Urinary bladder (tissue), 3 donors: ENCODE data around the gene CISD3.

DNA sequence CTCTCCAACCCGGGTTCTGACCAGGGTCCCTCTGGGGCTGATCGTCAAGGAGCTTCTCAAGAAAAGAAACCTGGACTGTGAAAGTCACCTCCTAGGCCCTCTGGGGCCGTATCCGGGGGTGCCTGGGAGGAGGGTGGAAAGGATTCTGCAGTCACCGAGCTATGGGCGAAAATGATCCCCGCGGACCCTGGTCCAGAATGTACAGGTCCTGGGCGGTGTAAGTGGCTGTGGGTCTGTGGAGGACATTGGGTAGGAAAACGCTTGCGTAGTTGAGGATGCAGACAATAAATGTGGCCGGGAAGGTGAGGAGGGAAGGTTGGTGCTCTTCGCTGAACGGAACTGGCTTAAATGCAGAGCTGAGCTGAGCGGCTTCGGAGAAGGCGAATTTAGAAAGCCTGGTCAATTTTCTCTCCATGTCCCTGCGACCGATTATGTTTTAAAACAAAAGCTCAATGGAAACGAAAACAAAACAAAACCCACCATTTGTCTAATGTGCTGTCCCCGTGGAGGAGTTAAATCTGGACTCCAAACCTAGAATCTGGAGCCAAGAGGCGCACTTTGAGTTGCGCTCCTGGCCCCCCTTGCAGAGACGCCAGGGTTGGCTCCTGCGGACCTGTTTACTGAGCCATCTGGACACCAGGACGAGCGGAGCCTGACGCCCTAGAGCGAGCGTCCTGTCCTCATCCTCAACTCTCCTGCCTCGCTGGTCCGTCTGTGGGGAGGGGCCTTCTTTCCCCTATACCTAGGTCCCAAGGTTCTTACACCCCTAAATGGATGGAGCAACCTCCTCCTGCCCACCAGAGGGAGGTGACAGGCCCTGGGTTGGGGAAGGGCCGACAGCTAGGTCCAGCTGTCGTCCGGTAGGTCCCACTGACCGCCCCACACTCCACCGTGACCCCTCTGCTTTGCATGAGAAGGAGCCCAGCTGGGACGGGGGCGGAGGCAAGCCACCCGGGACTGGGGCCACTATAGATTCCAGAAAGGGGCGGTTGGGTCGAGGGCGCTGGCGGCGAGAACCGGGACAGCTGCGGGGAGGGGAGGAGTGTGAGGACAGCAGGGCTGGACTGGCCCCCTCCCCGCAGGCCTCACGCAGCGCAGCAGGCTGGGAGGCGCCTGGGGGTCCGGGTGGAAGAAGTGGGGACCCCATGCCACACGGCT, 3.3 kb upstream of the LHX1 start:
- PRO-cap: no peak
- RAMPAGE, long total RNA: no peak

DNA sequence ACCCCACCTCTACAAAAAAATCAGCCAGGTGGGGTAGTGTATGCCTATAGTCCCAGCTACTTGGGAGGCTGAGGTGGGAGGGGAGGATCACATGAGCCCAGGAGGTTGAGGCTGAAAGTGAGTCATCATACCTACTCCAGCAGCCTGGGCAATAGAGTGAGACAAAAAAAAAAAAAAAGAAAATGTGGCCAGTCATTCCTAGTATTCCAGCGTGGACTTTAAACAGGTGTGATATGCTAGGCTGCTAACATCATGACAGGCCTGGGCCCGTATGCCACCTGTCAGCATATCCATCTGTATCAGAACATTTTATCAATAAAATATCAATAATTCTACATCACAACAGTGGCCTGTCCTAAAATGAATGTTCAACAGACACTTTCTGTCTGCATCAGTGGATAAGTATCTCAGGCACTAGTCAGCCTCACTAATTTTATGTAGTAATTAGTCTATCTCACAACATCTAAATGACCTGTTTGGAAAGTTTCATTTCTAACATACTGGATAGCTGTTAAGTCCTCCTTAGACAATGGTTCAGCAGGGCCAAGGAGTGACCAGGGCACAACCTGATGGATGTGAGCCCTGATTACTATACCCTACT, 143.5 kb downstream of the AATF start:
- PRO-cap: no peak
- RAMPAGE, long total RNA: no peak

DNA sequence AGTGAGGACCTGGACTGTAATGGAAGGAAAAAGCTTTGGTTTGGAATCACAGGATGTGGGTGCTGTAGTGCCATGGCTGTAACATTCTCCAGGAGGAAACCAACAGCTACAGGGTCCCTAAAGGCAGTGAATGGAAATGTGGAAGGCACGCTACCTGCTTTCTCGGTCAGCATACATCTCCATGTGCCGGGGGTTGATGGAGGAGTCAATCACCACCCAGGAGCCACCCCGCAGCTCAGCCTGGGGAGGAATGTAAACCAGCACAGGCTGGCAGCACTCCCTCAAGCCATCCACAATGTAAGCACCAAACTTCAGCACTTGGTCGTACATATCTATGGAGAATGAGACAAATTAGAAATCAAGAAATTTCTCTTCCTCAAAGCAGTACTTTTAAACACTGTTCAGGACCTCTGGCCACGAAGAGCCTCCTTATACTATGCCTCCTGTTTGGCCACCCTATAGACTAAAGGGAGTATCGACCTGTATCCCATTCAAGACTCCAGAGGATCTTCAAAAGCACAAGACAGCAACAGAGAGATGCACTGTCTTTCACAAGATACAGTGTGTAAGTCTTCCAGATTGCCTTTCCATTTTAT, 164.3 kb downstream of the AATF start:
- PRO-cap: no peak
- RAMPAGE, long total RNA: no peak

DNA sequence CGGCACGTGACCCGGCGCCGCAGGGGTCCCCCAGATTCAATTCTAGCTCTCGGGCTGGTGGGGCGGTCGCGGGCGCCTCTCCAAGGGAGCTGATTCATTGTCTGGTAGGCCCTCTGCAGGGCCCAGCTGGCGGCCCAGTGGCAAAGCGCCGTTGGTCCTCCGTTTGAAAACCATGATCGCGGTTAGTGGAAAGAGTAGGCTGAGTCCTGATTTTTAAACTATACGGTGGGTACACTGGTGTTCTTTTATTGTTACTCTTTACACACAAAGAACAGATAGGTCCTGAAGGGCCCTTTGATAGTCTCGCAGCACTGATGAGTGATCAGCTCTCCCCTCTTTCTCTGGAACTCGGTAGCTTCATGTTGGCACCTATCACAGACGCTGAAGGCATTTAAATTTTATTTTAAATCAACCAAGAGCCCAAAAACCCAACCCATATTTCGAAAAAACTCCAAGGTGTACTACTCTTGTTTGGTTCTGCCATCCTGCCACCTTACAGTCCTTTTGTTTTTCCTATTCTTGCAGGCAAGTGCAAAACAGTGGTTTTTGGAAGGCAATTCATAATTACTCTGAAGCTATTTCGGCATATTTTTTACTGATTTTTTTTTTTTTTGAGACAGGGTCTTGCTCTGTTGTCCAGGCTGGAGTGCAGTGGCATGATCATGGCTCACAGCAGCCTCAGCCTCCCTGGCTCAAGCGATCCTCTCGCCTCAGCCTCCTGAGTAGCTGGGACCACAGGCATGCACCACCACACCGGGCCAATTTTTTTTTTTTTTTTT, 500 bp upstream of the SYNRG start:
- PRO-cap: bidirectional peak, plus-strand start at position 39 of the sequence, minus-strand start outside the sequence
- RAMPAGE, long total RNA: no peak

DNA sequence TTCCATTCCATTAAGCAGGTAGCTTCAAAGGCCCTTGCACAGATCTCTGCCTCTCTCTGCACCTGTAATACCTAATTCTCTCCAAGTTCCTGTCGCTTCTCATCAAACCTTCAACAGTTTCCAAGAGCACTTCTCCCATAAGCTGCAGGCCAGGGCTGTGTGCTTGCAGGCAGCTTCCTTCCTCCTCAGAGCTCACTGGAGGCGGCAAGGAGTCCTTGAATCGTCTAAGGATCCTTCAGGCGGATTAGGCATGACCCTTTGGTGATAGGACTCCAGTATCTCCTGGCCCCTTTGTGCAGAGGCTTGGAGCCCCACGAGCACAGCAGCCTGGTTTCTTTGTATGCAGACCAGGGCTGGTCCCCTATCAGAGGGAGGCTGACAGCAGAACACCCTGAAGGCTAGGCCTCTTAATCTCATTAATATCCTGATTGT, 19.8 kb downstream of the HNF1B start:
- PRO-cap: no peak
- RAMPAGE, long total RNA: no peak

- PRO-cap: no peak
- RAMPAGE, long total RNA: no peak
Measured at GRCh38 chr17:38295647-38295989, 1.4 kb upstream of the MRPL45 start.

DNA sequence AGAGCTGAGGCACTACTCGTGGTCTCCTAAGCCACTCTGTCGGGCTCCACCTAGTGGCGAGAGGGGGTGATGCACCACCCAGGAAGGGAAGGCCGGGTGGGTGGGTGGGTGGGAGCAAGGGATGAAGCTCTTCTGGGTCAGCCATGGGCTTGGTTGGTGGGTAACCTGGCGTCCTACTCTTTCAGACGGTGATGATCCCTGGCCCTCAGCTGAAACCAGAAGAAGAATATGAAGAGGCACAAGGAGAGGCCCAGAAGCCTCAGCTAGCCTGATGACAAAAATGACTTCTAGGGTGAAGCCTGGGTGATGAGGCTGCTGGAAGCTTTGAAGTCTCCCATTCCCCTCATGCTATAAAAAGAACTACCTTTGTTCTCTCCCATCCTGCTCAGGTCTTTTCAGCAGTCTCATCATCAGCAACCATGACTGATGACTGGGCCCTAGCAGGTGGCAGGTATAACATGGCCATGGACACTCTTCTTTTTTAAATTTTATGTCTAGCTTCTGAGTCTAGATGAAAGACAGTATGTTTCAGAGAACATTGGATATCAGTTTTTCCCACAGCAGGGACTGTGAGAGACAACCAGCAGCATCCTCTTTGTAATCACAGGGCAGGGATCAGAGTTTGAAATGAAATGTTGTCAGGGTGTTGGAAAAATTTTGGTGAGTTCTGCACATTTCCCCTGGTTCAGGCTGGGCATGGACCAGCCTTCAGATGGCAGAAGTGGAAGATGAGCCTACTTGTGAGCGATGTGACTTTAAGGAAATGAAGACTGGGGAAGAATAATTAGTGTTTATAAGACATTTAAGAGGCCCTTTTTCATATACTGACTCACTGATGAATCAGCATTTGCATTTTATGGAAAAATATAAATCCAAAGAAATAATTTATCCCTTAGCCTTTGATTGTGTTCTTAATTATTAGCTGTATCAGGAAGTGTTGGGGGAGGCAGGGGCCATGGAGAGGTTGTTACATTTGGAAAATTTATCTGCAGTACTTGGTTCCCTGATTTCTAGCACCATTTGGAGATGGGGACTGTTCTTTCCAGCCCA, 21.1 kb downstream of the GPR179 start:
- PRO-cap: no peak
- RAMPAGE, long total RNA: no peak

DNA sequence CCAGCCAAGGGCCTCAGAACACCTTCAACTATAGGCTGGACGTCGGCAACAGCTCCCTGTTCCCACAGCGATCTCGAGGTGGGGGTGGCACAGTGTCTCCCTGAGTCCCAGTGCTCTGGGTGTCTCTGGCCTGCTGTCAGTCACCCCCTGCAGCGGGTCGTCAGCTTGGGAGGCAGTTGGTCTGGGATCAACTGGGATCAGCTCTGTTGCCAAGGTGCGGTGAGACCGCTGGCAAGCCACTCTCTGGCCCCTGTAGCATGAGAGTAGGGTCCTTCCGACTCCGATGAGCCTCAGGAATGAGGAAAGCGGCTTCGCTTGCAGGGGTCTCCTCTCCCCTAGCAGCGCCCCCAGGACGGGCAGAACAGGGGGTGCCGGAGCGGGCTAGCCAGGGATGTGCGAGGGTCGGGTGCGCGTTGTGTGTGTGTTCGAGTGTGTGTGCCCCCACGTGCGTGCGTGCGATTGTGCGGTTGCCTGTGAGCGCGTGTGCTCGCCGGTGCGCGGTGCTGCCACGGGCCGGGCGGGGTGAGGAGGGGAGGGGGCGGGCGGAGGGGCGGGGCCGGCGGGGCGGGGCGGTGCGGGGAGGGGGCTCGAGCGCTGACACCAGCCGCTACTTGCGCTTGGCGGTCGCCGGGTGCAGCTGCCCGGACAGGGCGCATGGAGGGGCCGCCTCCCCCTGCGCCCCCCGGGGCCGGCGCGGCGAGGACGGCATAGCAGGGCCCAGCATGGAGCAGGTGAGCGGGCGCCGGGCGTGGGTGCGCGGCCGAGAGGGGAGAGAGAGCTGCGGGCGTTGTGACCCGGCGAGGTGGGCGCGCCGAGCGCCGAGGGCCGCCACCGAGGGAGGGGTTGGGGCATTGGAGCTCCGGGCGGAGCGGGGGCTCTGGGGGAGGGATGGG, 9.3 kb upstream of the ARHGAP23 start:
- PRO-cap: no peak
- RAMPAGE, long total RNA: no peak

DNA sequence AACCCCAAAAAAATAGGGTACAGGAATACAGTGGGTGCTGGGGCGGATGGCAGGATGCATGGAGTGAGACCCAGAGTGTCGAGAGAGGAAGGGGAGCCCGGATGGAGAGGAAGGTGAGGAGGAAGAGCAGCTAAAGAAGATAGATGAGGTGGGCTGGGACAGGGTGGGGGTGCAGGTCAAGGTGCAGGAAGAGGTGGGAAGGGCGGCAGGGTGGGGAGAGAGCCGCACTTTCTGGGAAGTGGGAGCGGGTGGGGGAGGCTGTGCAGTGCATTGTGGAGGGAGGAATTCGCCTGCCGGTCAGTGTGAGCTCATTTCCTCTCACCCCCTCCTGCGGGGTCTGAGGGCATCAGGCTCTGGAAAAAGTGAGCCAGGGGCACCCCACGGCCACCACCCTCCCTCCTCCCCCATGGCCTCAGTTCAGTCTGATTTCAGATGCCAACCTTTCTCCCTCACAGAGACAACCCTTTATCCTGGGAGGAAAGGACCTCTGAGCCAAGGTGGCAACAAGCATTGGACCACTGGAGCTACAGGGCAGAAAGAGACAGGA, 2.5 kb upstream of the ARHGAP23 start:
- PRO-cap: bidirectional peak, plus-strand start at position 356 of the sequence, minus-strand start at position 272 of the sequence
- RAMPAGE, long total RNA: no peak

GRCh38 chr17:38429530-38429788, 1.2 kb downstream of the ARHGAP23 start:
- PRO-cap: unidirectional peak, minus-strand start at chr17:38429660
- RAMPAGE, long total RNA: no peak

DNA sequence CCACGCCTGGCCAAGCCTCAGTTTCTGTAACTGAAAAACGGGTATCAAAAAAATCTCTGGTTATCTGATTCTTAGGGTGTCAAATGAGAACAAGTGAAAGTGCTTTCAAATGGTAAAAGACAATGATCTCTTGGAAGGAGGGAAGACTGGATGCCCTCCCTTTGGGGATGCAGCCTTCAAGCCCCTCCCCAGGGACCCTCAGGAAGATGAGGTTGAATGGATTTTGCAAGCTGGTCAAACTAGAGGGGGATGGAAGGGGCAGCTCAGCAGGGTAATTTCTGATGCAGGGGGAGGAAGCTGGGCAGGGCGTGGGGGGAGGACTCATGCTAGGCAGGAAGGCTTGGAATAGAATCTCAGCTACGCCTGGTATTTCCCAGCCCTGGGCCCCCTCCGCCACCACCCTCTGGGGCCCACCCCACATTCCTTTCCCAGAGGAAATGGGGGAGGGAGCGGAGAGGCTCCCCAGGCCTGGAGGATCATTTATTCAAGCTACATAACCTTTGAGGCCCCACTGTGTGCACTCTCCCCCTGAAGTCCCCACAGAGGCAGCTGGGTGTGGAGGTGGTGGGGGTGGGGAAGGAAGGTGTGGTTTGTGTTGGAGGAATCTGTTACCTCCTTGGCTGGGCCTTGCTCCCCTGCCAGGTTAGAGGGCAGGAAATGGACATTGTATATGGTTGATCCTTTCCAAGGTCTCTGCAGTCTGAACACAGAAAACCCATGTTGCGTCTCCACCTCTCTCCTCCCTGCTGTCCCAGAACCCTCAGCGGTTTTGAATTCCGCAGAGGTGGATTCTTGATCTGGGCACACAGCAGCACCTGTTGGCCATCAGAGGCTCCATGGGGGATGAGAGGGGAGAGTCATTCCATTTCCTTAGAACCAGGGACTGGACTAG, 22.7 kb downstream of the ARHGAP23 start:
- PRO-cap: unidirectional peak, plus-strand start at position 431 of the sequence
- RAMPAGE, long total RNA: no peak

DNA sequence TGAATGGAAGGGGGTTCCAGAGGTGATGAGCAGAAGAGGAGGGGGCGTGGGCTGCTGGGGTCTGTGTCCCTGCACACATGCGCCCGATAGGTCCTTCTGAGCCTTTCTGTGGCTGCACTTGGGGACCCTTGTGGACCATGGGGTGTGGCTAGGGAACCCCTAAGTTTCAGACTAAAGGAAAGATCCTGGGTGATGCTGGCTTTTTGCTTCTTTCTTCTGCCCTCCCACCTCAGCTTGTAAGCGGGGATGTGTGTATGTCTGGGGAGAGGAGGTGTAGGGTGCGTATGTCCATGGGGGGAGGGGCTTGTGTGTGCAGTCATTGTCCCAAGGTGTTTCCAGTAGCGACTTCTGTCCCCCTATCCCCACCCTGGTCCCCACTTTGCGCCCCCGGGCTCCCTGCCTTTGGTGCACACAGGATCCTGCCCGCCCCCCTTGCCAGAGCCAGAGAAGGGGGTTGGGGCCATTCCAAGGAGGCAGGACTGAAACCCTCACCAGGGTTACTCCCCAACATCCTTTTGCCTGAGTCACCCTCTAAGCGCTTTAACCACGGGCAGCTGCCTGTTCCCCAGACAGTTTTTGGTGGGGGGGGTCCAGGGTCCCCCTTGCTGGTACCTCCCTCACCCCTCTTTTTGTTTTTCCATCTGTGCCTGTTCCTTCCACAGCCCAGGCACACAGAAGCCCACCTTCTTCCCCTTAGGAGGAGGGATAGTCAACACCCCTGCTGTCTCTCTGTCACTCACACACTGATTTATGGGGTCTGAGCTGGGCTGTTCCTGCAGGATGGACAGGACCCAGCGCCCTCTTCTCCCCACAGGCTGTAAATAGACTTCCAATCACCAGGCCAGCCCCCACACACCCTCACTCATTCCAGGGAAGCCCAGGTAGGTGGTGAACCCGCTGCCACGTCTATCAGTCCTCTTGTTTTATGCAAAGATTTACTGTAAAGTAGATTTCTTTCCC, 83.2 kb downstream of the ARHGAP23 start:
- PRO-cap: no peak
- RAMPAGE, long total RNA: no peak

DNA sequence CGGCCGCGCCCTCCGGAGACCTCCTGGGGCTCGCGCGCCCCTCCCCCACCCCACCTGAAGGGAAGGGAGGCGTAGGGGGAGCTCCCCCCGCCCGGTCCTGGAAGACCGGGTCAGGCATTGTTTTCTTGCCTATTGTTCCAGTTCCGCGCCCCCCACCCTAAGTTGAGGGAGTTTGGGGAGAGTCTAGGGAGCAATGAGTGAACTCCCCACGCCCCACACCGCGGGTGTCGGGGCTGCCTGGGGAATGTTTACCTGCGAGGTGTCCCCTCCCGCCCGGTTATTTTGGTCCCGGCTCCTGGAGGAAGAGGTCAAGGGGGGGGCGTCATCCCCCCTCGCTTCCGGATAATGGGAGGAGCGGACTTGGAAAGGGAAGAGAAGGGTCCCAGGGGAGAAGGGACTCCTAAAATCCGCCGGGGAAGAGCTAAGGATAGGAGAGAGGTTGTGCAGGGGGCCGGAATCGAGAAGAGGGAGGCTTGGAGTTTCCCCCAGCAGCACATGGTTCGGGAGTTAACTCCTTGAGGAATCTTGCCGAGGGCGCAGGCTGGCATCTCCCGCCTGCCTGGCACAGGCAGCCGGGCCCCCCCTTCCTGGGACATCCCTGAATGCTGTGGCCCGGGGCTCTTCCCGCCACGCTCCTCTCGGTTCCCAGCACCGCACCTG, 859 bp downstream of the MLLT6 start:
- PRO-cap: unidirectional peak, minus-strand start at position 43 of the sequence; bidirectional peak, plus-strand start at position 430 of the sequence, minus-strand start at position 279 of the sequence
- RAMPAGE, long total RNA: start-site peak on the minus strand centred at position 308 of the sequence, 24 bp wide, 33 and 9 reads in 2 replicates

DNA sequence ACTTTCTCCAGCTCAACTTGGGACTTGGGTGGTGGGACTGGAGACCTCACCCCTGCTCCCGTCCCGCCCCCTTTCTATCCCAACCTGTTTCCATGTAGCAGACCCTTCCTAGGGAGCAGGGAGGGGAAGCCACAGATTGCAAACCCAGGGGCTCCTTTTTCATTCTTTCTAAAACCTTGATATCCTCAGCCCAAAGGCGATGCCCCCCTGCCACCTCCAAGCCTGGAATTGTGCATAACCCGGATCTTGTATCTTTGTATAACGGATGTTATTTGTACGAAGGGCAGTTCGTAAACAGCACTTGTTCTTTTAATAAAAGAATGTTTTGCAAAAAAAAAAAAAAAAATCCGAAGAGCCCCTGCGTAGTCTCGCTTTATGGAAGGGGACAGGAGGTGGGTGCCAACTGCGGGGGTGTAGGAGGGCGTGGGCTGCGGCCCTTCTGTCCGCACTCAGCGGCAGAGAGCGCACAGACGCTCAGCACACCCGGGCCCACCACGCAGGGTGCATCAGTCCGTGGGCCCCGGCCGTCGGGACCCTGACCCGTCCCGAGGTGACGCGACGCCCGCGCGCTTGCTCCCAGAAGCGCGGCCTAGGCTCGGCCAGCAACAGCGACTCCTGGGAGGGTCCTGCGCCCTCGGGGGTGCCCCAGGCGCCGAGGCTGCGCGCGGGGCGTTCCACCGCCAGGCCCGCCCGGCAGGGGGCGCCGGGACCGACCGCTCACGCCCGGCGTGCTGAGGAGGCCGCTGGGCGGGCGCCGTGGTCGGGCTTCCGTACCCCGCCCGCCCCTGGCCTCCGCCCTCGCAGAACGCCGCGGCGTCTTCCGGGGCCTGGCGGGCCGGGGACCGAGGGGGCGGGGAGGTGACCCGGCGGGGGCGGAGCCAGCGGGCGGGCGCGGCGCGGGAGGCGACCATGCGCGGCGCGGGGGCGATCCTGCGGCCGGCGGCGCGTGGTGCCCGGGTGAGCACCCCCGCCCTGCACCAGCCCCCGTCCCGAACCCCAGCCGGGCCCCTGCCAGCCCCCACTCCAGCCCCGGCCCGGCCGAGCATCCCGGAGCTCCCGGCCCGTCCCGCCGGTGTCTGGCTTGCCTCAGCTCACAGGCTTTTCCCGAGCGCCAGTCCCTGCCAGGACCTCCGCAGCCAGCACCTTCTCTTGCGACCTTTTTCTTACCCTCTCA, at the start of gene CISD3:
TSS of gene CISD3 (plus strand) at position 892 of the 1,174 bp plus-strand sequence.
- PRO-cap: bidirectional peak, plus-strand start at position 910 of the sequence, minus-strand start at position 794 of the sequence
- RAMPAGE, long total RNA: no peak

- PRO-cap: no peak
- RAMPAGE, long total RNA: no peak
Measured at GRCh38 chr17:38748723-38749162, 607 bp upstream of the PCGF2 start.

GRCh38 chr17:38796841-38797468, 2.4 kb downstream of the PIP4K2B start:
- PRO-cap: unidirectional peak, plus-strand start at chr17:38797301
- RAMPAGE, long total RNA: no peak

GRCh38 chr17:38799834-38800364, 543 bp upstream of the PIP4K2B start:
- PRO-cap: unidirectional peak, minus-strand start at chr17:38799912; unidirectional peak, minus-strand start at chr17:38800126
- RAMPAGE, long total RNA: no peak

- PRO-cap: no peak
- RAMPAGE, long total RNA: no peak
Measured at GRCh38 chr17:38885506-38885898, 15.6 kb downstream of the LASP1 start.

- PRO-cap: no peak
- RAMPAGE, long total RNA: no peak
Measured at GRCh38 chr17:38903441-38903989, 33.7 kb downstream of the LASP1 start.

GRCh38 chr17:38921489-38921768, 45.8 kb downstream of the FBXO47 start:
- PRO-cap: no peak
- RAMPAGE, long total RNA: no peak